Right lobe of liver (tissue), 4 donors: ENCODE measurements around the gene RASSF5.

DNA sequence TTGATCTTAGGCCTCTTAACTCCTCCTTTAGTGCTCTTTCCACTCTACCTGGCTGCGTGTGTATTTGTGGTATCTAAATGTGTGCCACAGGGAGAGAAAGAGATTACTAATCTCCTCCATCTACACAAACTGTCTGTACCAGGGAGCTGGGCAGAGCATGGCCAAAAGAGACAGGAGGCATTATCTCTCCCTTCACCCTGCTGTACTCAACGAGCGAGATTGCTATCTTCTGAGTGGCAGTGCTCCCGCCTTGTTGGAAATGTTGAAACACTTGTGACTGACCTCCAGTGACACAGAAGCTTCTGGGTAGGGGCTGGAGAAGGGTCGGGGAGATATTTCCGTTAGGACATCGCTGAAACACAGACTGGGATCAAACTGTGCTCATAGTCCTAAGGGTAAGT, 30.3 kb downstream of the RHEX start:
- PRO-cap, 4 experiments, result no peak in any of the 4 experiments
- RAMPAGE, long total RNA, 2 experiments, result no peak in any of the 2 experiments

GRCh38 chr1:206203945-206204743, 803 bp downstream of the SRGAP2 start:
- PRO-cap, 4 experiments, result no peak in any of the 4 experiments
- RAMPAGE, long total RNA, 2 experiments, result start-site peak on the minus strand in 1 of 2 experiments, at chr1:206203975-206204078 at its widest, 7 reads per replicate

DNA sequence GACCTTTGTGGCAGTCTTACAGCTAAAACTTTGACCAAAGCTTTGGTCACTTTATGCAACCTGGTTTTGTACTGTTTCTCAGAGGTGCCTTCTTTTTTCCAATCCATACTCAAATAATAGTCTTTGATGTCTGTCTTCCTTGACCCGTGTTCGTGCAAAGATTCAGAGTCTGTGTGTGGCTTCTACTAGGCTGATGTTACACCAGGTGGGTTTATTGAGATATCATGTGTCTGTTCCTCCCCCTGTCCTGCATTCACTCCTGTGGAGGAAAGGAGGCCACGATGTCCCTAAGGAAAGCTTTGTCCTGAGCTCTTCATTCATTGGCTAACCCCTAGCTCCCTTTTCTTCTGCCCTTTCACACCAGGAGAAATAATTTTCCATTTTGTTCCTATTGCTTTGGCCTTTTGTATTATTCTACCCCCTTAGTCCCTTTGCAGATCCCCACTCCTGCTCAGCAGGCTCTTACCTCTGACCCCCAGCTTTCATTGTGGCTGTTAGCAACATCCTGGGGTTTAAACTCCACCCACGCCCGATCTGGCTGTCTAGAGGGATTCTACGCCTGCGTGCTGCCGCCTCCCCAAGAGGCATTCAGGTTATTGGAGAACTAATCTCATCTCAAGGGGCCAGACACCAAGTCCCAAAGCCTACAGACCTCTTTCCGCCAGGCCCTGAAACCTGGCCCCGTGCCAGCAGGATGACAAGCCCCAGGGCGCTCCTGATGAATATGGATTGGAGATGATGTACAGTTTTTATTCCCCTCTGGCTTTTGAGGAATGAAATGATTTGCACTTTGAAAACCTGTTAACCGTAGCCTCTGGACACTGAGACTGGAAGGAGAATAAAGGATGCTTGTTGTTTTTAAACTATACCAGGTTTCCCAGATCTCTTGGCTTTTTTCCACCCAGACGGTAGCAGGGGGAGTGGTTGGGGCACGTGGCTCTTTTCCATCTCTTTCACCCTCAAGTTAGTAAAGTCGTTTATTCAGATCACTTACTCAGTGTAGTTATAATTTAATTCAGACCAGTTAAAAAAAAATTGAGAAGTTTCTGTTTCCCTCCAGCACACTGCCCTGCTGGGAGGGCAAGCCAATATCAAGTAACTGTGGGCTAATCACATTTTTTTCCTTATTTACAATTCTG, 14.6 kb upstream of the IKBKE start:
- PRO-cap, 4 experiments, result no peak in any of the 4 experiments
- RAMPAGE, long total RNA, 2 experiments, result start-site peak on the plus strand in 1 of 2 experiments, centred at position 120 of the sequence, 7 reads per replicate

DNA sequence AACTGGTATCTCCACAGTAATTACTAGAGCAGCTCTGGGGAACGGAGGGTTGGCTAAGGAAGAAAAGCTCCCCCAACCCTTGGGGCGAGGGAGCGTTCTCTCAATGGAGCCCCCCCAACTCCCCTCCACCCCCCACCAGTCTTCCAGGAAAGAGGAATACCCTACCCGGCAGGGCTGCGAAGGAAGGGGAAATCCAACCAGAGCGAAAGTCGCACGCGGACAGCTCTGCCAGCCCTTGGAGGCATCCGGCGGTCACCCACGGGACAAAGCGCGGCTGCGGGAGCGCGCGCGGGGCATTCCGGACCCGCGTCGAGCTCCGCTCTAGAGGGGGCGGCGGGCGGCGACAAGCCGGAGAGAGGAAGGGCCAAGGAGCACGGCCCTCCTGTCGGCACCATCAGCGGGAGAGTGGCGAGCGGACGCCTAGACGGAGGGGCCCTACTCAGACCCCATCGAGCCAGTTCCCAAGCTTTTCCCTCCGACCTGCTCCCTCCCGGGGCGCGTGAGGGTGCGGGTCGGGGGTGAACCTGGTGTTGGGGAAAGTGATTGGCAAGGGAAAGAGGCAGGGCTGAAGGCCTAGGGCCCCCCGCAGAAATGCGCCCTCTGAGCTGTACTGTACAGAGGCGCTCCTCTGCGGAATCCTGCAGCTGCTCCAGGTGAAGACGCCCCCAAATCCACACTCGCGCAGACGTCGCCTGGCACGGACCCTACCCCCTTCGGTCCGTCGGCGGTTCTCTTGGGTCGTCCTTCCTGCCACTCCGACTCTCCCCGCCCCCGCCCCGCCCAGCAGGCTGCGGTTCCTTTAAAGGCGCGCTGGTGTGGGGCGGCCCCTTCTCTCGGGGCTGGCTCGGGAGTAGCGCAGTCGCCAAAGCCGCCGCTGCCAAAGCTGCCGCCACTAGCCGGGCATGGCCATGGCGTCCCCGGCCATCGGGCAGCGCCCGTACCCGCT, at the start of gene RASSF5:
TSS of gene RASSF5 (plus strand) at position 831 of the 946 bp plus-strand sequence.
- PRO-cap, 4 experiments, result peak in 4 of 4 experiments; most common plus-strand start position 829 of the sequence (in 4); most common minus-strand start position 227 of the sequence (in 2)
- RAMPAGE, long total RNA, 2 experiments, result no peak in any of the 2 experiments

DNA sequence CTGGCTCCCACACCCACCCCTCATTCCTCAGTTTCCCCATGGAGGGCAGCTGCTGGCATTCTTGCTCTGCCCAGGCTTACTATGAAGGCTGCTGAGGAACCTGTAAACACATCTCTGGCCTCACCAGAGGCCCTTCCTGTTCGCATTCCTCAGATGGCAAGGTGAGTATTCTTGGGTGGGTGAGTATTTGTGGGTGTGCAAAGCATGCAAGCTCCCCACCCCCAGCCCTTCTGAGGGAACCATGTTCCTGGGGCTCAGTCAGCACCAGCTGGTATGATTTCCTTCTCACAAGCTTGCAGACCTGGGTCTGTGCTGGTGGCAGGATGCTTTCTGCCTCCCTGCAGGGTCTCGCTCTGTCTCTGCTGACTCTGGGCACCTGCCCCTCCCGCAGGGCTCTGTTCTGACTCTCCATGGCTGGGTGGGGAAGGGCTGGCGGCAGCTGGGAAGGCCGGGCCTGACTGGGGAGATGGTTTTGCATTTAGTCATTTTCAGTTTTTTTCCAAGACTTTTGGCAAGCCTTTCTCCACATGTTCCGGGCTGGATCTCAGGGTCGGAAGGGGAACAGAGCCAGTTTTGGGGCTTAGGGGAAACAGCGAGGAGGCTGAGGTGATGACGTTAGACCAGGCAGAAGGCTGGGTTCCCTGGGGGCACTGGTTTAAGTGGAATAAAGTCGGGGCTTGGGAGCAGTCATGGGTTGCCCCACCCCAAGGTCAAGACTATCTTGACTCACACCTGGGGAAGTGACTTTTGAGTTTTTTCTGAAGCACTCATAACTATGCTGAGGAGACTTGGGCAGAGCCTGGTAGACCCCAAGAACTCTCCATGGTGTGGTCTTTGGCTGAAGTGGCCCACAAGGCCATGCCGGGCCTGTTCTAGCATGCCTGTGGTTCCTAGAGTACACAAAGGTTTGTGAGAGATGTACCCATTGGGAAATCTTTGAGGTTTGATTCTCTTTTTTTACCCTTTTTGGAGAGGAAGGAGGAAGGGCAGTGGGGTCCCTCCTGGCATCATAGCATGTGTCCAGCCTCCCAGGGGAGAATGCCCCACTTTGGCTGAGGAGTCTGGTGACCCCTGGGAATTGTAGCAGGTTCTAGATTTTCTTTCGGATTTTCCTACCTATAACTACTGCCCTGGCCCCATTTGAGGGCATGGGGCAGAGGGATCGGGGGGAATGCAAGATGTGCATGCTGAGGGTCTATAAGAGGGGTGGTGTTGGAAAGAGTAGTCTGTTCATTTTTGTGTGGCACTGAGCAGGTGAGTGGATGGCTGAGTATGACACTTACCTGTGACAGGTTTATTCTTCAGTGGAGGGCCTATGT, 6.3 kb downstream of the RASSF5 start:
- PRO-cap, 4 experiments, result no peak in any of the 4 experiments
- RAMPAGE, long total RNA, 2 experiments, result no peak in any of the 2 experiments

DNA sequence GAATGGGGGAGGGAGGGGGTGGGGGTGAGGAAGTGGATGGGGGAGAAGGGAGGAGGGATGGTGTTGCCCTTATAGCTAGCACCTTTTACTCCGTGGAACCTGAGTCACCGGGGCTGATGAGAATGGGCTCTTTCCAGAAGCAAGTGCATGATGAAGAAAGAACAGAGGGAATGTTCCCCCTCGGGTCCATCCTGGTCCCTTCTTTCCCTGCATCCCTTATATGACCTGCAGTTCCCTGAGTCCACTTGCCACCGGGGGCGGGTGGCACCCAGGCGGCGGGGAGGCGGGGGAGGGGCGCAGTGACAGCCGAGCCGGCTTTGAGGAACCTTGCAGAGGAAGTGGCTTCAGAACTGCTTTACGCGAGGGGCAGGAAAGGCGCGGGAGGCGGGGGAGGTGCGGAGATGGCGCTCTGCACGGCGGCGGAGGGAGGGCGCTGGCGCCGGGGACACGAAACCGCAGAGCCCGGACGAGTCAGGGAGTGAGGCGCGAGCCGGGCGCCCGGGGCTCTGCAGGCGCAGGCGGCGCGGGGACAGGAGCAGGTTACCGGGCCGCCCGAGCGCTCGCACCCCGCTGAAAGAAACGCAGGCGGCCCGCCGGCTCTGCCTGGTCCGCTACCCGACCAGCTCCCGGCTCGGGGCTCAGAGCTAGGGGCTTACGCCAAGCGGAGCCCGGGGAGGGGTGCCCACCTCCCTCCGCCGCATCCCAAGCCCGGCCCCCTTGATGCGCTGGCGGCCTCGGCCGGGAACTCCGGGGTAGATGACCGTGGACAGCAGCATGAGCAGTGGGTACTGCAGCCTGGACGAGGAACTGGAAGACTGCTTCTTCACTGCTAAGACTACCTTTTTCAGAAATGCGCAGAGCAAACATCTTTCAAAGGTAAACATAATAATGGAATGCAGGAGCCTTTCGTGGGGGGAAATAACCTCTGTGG, 49.8 kb downstream of the RASSF5 start:
- PRO-cap, 4 experiments, result peak in 4 of 4 experiments; most common plus-strand start position 347 of the sequence (in 4); most common minus-strand start position 340 of the sequence (in 3)
- RAMPAGE, long total RNA, 2 experiments, result no peak in any of the 2 experiments

- PRO-cap, 4 experiments, result no peak in any of the 4 experiments
- RAMPAGE, long total RNA, 2 experiments, result no peak in any of the 2 experiments
These were observed 44.0 kb downstream of the EIF2D start for GRCh38 chr1:206568142-206568726.

- PRO-cap, 4 experiments, result no peak in any of the 4 experiments
- RAMPAGE, long total RNA, 2 experiments, result no peak in any of the 2 experiments
These were observed 18.6 kb downstream of the DYRK3 start for GRCh38 chr1:206653772-206654465.

GRCh38 chr1:206663914-206664527, 20.7 kb upstream of the MAPKAPK2 start:
- PRO-cap, 4 experiments, result no peak in any of the 4 experiments
- RAMPAGE, long total RNA, 2 experiments, result no peak in any of the 2 experiments

- PRO-cap, 4 experiments, result peak in 4 of 4 experiments; most common plus-strand start chr1:206923345 (in 2); most common minus-strand start chr1:206923149 (in 2)
- RAMPAGE, long total RNA, 2 experiments, result no peak in any of the 2 experiments
These were observed 1.3 kb upstream of the FCMR start for GRCh38 chr1:206922942-206923467.

- PRO-cap, 4 experiments, result peak in 1 of 4 experiments; most common plus-strand start chr1:206927363 (in 1)
- RAMPAGE, long total RNA, 2 experiments, result no peak in any of the 2 experiments
These were observed 5.6 kb upstream of the FCMR start for GRCh38 chr1:206927177-206927947.

DNA sequence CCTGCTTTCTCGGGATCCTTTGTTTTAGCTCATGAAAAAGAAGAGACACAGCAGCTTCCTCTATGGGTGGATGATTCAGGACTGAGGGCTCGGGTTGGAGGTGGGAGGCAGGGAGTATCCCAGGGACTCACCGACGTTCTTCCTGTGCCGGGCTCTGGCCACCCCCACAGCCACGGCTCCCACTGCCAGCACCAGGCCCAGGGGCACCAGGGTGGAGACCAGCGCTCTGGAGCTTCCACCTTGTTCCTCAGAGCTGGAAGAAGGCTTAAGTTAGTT, 10.5 kb upstream of the FCMR start:
- PRO-cap, 4 experiments, result no peak in any of the 4 experiments
- RAMPAGE, long total RNA, 2 experiments, result no peak in any of the 2 experiments

- PRO-cap, 4 experiments, result no peak in any of the 4 experiments
- RAMPAGE, long total RNA, 2 experiments, result no peak in any of the 2 experiments
These were observed 11.9 kb downstream of the PIGR start for GRCh38 chr1:206934251-206934809.

DNA sequence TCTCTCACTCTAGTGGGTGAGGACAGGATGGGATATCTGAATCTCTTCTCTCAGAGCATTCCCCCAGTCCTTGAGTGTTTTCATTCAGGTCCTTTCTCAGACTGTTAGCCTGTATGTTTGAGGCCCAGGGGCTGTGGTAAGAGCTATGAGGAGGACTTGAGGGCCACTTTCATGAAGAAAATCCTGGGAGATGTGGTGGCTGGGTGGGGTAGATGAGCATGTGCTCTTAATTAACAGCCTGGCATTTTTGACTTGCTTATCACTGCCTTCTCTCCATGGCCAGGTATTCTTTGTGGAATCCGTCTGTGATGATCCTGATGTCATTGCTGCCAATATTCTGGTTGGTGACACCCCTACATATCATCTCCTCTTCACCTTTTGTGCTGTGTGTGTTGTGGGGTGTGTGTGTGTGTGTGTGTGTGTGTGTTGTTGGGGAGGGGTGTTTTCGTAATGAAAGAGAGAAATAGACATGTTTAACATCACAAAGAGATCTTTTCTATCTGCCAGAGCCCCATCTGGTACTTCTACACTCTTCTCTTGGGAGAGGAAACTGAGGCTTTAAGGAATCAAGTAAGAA, 10.5 kb downstream of the PFKFB2 start:
- PRO-cap, 4 experiments, result no peak in any of the 4 experiments
- RAMPAGE, long total RNA, 2 experiments, result no peak in any of the 2 experiments

DNA sequence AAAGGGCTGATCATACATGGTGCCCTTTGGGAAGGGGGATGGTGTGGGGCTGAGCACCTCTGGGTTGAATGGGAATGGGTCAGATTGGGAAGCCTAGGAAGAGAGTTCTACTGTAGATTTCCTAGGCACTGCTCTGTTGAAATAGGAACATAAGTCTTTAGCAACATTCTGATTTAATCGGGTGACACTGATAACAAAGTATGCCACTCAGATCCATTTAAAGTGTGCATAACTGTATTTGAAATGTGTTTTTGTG, 11.2 kb upstream of the C4BPB start:
- PRO-cap, 4 experiments, result peak in 1 of 4 experiments; most common minus-strand start position 130 of the sequence (in 1)
- RAMPAGE, long total RNA, 2 experiments, result no peak in any of the 2 experiments

- PRO-cap, 4 experiments, result peak in 4 of 4 experiments; most common minus-strand start chr1:207104025 (in 4)
- RAMPAGE, long total RNA, 2 experiments, result no peak in any of the 2 experiments
These were observed 256 bp upstream of the C4BPA start for GRCh38 chr1:207103824-207104130.

DNA sequence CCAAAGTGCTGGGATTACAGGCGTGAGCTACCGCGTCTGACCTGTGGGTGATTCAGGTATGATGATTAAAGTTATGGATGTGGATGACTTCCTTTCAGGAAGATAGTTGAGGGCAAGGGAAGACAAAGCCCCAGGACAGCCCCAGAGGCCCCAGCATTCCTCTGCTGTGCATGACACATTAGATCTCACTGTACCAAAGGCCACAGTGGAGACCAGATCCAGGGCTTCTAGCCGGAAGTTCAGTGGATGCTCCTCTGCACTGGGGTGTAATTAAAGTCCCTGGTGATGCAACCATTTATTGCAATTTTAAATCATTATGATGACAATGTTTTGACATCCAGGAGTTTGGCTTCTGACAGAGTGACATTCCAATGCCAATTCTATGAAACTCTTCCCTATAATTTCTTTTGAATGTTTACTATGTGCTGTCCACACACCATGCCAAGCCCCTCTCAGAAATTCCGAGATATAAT, 5.0 kb downstream of the C4BPA start:
- PRO-cap, 4 experiments, result peak in 4 of 4 experiments; most common plus-strand start position 233 of the sequence (in 2); most common minus-strand start position 190 of the sequence (in 4)
- RAMPAGE, long total RNA, 2 experiments, result no peak in any of the 2 experiments

GRCh38 chr1:207240279-207240765, 81.2 kb upstream of the CD55 start:
- PRO-cap, 4 experiments, result peak in 3 of 4 experiments; most common plus-strand start chr1:207240574 (in 3); most common minus-strand start chr1:207240396 (in 1)
- RAMPAGE, long total RNA, 2 experiments, result no peak in any of the 2 experiments

DNA sequence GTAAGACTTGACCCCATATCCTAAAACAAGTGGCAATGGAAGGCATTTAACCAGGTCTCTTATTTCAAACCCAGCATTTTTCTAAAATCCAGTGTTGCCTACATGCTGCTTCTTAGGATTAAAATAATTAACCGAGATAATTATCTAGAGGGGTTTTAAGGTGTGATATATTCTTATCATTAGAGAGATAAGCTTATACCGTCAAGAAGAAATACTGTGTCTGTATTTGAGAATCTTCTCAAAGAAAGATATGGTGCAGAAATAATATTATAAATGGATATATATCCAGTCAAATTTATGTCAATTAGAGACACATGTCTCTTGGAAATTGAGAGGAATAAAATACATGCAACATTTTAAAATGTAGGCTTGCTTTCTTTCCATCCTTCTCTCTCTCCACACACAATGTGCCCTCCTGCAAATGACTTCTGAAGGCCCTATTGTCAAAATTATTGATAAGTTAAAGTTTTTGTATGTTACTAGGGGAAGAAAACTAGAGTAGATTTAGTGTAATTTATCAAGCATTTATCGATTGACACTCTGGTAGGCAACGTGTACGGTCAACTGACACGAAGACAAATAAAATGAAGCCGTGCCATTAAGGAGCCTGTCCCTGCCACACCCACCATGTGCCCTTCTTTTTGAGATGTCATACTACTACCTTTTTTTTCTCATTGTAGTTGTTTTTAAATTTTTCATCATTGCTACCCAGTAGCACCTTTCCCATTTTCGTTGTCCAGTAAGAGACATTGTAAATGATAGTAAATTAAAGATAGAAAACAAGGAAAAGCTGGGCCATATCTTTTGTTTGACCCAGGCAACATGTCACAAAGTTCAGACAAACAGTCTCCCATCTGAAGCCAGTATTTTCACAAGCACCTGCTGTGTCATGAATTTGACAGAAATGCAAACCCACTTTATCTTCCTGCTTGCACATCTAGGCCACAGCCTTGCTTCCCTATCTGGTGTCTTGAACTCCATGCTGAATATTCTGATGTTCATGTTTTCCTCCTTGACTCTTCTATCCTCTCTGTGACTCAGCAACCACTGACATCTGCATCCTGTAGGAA, 6.1 kb downstream of the CD55 start:
- PRO-cap, 4 experiments, result peak in 1 of 4 experiments; most common plus-strand start position 585 of the sequence (in 1)
- RAMPAGE, long total RNA, 2 experiments, result no peak in any of the 2 experiments

DNA sequence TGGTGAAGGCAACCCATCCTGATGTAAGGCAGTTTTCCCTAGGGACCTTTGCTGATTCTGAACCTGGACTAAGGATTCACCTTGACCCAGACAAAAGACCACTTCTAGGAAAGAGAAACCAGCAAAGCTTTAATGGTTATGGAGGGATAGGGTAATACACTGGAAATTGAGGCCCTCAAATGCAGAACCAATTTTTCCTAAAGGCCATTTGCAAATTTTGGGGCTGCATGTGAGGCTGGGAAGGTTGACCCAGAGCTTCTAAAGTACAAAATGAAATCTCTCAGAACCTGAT, 11.3 kb downstream of the CD55 start:
- PRO-cap, 4 experiments, result no peak in any of the 4 experiments
- RAMPAGE, long total RNA, 2 experiments, result no peak in any of the 2 experiments